H1 (cell line): ENCODE measurements around the genes ITPR2 and TM7SF3.

DNA sequence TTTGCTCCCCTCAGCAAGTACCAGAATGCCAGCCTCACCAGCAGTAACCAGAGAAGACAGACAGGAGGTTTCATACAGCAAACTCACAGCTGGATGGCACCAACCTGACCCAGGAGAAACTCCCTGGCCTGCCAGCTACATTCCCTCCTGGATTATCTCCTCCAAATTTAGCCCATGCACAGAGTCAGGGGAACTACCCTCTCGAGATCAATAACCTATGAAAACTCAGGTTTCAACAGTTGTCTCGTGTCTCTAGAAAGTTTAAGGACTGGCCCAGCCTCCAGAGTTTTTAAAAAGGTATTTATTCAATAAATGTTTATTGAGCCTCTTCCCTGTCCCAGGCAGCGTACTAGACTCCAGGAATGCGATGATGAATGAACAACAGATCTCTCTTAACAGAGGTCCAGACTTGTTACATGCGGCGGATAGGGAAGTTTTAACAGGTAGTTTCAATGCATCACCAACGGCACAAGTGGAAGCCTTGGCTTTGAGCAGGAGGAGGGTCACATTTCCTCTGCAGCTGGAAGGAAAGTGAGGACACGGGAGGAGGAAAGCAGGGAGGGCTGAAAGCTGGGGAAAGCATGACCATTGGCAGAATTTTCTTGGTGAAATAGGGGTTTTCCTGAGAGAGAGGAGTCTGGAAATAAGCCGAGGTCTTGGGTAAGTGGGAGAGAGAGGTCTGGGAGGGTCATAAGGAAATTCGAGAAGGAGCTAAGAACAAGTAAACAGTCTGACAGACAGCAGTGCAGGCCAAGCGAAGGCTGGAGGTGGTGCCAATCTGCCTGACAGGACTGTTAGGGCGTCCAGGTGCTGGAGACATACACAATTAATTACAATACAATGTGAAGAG, 15.6 kb downstream of the BHLHE41 start:
- RRBS = no CpG with 5 or more reads among the region's 12 CpGs
CAGE:
- cytosol, long polyA plus RNA = no peak
- long polyA plus RNA = no peak
- nucleus, long polyA plus RNA = no peak

- RRBS = no CpG with 5 or more reads among the region's 3 CpGs
CAGE:
- cytosol, long polyA plus RNA = no peak
- long polyA plus RNA = no peak
- nucleus, long polyA plus RNA = no peak
These were observed 4.3 kb downstream of the BHLHE41 start for GRCh38 chr12:26120514-26120981.

GRCh38 chr12:26176800-26177027, 18.7 kb upstream of the SSPN start:
- RRBS = no CpG with 5 or more reads among the region's 2 CpGs
CAGE:
- cytosol, long polyA plus RNA = no peak
- long polyA plus RNA = no peak
- nucleus, long polyA plus RNA = no peak

DNA sequence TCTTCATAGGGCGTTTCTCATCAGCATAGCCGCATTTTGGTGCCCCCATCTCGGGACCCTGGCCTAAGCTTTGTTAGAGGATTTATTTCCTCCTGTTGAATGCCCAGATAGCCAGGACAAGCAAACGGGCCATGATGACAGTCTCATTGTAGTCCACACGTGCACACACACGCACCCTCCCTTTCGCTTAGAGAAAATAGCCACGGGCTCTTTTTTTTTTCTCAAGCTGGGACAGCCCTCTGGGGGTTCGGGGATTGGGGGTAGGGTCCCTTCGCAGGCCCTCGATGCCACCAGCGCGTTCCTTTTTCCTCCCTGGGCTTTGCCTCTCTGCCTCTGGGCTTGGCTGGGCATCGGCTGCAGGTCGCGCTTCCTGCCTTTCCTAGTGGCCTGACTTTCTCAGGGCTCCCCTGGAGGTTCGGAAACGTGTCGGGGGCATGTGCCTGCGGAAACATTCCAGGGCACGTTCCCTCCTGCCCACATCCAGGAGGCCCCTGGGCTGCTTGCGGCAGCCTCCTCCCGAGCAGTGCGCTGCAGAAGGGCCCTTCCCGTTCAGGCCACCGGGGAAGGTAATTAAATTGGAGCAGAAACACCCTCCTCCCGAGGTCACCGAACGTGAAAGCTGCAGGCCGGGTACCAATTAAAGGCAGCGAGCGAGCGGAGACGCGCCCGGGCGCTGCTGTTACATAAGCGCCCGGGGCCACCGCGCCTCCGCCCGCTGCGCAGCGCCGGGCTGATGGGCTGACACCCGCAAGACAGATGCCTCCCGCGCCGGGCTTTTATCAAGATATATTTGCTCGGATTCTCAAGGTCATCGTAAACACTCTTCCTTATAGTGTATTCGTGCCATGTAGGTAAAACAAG, 31.1 kb downstream of the SSPN start:
- RRBS = 3% methylated on average over 14 of the region's 53 CpGs
CAGE:
- cytosol, long polyA plus RNA = no peak
- long polyA plus RNA = no peak
- nucleus, long polyA plus RNA = no peak

DNA sequence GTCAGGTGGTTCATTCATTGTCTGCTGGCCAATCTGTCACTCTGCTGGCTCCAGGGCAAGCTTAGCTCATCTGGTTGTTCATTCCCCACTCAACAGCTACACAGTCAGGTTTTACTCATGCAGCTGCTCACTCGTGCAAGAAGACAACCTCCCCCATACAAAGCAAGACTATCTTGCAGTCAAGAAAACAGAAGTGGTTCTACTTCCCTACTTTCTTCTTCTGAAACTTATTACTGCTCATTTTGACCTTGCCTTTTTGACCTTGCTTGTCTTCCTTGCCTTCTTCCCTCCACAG, 277.9 kb downstream of the SSPN start:
- RRBS = no CpG with 5 or more reads among the region's 1 CpG
CAGE:
- cytosol, long polyA plus RNA = no peak
- long polyA plus RNA = no peak
- nucleus, long polyA plus RNA = no peak

DNA sequence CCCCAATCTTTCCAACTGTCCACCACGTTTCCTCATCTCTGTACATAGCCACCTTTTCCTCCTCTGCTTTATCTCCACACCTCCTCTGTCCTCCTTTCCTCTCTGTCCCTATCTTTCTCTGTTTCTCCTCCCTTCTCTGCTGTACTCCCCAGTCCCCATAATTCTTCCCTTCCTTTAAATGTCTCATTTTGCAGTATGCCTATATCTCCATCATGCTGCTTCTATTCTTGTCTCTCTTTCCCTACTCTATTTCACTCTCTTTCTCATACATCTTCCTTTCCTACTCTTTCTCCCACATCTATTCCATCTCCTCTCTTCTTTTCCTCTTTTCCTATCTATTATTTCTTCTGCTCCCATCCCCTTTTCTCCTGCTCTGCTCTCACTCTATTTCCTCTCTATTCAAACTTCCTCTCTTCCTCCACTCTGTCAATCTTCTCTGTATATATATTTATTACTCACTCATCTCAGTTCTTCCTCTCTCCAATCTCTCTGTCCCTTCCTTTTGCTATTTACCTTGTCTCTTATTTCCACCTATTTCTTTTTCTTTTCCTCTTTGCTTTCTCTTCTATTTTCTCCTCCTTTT, 232.5 kb downstream of the ITPR2 start:
- RRBS = no CpG with 5 or more reads among the region's 1 CpG
CAGE:
- cytosol, long polyA plus RNA = no peak
- long polyA plus RNA = no peak
- nucleus, long polyA plus RNA = no peak

- RRBS = no CpG with 5 or more reads among the region's 11 CpGs
CAGE:
- cytosol, long polyA plus RNA = no peak
- long polyA plus RNA = no peak
- nucleus, long polyA plus RNA = no peak
These were observed 105.0 kb downstream of the ITPR2 start for GRCh38 chr12:26727831-26728585.

- RRBS = under 1% methylated on average over 17 of the region's 88 CpGs
CAGE:
- cytosol, long polyA plus RNA = no peak
- long polyA plus RNA = no peak
- nucleus, long polyA plus RNA = start-site peak on the minus strand at chr12:26833064-26833075, 22 reads; start-site peak on the minus strand at chr12:26833142-26833150, 26 reads
These were observed at the start of gene ITPR2 for GRCh38 chr12:26832330-26833273. Gene ITPR2, minus strand, starts transcription at chr12:26833194.

- RRBS = no CpG with 5 or more reads among the region's 2 CpGs
CAGE:
- cytosol, long polyA plus RNA = no peak
- long polyA plus RNA = no peak
- nucleus, long polyA plus RNA = no peak
These were observed 712 bp downstream of the TM7SF3 start for GRCh38 chr12:27013496-27013848.

DNA sequence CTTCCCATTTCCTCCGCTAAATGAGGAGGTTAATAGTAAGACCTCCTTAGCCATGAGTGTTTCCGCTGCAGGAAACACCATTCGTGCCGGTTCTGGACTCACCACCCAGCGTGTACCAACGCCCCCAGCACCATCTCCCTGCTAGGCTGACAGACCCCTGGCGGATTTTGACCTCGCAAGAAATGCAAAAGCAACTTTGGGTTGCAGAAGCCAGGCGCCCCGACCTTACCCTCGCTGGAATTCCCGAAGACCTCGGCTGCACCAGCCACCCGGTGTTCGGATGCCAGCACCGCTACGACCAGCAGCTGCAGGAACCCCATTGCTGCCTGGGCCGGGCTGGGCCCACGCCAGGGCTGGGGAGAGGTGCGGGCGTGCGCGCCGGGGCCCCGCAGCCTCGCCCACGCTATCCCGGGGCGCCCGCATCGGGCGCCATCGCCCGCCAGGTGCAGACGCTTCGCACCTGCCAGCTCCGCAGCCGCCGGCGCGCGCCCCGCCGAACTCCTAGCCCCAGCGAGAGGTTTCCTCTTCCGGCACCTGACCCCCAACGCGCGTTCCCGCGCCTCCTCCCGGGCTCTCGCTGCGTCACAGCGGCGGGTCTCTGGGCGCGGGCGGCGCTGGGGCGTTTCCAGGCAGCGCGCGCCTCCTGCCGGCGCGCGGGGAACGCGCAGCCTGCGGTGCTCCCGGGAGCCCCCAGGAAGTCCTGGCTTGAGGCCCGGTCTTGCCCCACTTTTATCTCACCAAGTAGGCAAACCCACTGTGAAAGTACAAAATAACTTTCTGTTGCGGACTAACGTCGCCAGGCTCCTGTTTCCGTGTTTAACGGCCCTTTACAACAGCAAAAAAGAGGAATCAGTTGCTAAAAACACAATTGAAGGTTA, at the start of gene TM7SF3:
Gene TM7SF3, minus strand, starts transcription at position 536 of the 878 bp plus-strand sequence.
- RRBS = under 1% methylated on average over 45 of the region's 78 CpGs
CAGE:
- cytosol, long polyA plus RNA = start-site peak on the minus strand centred at position 487 of the sequence, 85 bp wide, 755 reads
- long polyA plus RNA = start-site peak on the minus strand centred at position 490 of the sequence, 86 bp wide, 515 and 378 reads in 2 replicates
- nucleus, long polyA plus RNA = start-site peak on the minus strand centred at position 492 of the sequence, 48 bp wide, 364 reads

DNA sequence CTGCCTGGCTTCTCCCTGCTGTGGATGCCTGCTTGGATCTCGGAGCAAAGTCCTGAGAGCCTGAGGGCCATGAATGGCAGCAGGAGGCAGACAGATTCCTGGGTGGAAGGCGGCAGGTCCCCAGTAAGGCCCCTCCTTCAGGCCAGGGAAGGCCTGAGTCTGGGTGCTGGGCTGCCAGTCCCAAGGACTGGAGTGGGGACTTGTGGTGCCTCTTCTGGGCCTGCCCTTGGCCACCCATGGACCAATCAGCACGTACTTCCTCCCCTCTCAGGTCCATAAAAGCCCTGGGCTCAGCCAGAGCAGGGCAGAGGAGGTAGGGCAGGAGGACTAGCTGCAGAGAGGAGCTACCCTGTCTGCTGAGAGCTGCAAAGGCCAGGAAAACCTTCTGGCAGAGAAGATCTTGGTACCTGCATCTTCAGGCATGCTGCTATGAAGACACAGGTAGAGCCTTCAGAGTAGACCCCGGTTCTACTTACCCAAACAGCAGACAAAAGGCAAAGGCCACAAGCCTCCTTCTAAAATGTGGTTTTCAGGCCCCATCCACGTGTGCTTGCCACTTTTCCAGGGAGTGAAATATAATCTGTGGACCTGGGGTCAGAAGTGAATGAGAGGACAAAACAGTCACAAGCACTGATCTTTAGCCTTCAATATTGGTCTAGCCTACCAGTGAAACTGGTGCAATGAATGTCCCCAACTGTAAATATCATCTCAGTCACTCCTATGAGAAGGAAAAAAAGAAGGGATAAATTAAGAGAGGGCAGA, 29.8 kb upstream of the STK38L start:
- RRBS = no CpG with 5 or more reads among the region's 5 CpGs
CAGE:
- cytosol, long polyA plus RNA = no peak
- long polyA plus RNA = no peak
- nucleus, long polyA plus RNA = no peak

DNA sequence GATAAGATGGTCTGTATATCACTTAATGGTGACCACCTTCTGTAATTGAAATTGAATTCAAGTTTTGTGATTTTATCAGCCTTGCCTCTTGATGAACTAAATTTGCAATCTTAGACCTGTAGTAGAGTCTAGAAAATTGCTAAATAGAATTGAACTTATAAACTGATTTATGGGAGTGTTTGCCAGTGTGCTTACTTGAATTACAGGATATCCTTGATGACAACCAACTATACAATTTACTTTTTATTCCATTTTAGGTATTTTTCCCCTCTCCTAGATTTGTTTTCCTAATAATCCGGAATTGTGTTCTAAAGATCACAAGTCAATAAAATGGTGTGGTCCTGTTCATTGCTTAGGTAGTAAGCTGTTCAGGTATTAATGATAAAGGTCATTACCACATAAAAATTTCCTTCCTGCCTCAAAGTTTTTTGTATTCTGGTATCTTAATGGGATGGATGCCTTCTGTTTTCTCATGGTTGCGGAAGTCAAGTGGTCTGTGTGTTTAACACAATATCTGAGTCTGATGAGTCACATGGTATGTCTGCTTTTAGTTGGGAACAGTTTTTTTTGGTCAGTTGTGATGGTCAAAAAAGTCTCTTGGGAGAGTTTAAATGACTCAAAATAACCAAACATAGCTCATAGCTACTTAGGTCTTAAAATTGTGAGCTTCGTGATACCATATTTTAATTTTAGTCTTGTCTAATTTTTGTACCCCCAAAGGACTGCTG, 40.5 kb downstream of the STK38L start:
- RRBS = no CpG with 5 or more reads among the region's 3 CpGs
CAGE:
- cytosol, long polyA plus RNA = no peak
- long polyA plus RNA = no peak
- nucleus, long polyA plus RNA = no peak

DNA sequence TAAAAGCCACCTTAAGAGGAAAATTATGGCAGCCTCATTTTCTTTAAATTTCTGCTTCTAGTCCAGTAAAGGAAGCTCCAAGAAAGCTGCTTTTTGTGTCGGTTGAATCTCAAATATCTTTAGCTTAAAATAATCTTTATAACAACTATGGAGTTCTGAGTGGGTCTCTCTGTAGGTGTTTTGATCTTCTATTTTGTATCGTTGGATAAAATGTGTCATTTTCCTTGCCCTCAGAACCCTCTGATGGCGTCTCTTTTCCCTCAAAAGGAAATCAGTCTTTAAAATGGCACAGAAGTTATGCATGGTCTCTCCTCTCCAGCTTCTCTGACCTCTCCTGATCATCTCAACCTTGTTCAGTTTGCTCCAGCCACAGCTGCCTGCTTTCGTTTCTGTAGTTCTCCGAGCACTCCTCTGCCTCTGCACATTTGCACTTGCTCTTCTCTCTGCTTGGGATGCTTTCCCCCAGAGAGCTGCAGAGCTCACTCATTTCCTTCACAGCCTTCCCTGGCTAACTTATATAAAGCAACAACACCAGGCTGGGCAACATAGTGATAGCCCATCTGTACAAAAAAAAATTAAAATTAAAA, 37.4 kb downstream of the PPFIBP1 start:
- RRBS = no CpG with 5 or more reads among the region's 5 CpGs
CAGE:
- cytosol, long polyA plus RNA = no peak
- long polyA plus RNA = no peak
- nucleus, long polyA plus RNA = no peak

GRCh38 chr12:27703589-27704287, 6.9 kb upstream of the MRPS35 start:
- RRBS = no CpG with 5 or more reads among the region's 5 CpGs
CAGE:
- cytosol, long polyA plus RNA = no peak
- long polyA plus RNA = no peak
- nucleus, long polyA plus RNA = no peak

DNA sequence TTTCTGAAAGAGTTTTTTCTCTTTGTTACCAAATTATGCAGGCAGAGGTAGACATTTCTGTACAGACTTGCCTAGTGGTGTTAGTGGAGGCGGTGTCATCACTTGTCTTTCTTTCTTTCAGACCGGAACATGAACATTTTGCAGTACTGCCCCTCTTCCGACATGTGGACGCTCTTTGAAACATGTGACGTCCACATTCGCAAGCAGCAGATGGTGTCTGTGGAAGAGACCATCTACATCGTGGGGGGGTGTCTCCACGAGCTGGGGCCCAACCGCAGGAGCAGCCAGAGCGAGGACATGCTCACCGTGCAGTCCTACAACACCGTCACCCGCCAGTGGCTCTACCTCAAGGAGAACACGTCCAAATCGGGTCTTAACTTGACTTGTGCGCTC, 17.6 kb upstream of the MANSC4 start:
- RRBS = no CpG with 5 or more reads among the region's 16 CpGs
CAGE:
- cytosol, long polyA plus RNA = no peak
- long polyA plus RNA = no peak
- nucleus, long polyA plus RNA = no peak

DNA sequence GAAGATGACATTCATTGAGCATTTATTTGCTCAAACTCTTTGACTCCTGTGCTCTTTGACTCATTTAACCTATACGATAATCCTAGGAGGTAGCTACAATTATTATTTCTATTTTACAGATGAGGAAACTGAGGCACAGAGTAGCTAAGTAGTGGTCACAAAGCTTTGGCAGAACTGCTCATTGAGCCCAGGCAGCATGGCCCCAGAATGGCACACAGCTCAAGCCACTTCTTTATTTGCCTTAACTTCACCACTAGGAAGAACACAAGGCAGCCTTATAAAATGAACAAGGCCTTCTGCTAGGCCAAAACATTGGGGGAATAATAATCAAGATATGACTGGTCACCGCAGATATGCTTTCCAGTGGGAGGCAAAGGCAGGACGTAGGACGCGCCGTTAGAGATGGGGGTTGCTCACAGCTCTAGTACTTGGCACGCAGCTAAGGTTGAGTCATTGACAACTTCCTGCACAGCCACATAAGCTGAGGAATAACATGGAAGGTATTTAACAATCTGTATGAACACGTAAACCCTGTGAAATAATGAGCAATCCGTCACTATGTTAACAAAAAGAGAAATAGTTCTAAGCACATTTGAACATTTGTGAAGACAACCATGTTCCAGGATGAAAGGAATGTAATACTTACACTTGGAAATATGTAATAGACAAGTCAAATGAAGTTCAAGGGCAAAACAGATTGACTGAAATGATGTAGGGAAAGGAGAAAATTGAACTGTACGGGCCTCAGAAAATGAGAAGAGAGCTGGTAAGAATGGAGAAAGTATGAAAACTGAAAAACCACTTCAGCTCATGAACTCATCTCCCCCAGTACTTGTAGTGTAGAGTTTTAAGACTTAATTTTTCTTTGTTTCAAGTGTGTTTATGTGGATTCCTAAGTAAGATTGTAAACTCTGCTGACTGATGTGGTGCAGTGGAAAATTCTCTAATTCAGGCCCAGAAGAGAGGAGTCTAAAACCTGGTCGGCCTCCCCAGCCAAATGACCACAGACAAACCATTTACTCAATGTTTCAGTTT, 59.5 kb upstream of the CCDC91 start:
- RRBS = no CpG with 5 or more reads among the region's 11 CpGs
CAGE:
- cytosol, long polyA plus RNA = no peak
- long polyA plus RNA = no peak
- nucleus, long polyA plus RNA = no peak

- RRBS = no CpG with 5 or more reads among the region's 1 CpG
CAGE:
- cytosol, long polyA plus RNA = no peak
- long polyA plus RNA = no peak
- nucleus, long polyA plus RNA = no peak
These were observed 4.4 kb upstream of the CCDC91 start for GRCh38 chr12:28185908-28186290.

GRCh38 chr12:28247655-28248592, 57.7 kb downstream of the CCDC91 start:
- RRBS = no CpG with 5 or more reads among the region's 10 CpGs
CAGE:
- cytosol, long polyA plus RNA = no peak
- long polyA plus RNA = start-site peak on the plus strand at chr12:28248188-28248242, 10 and 19 reads in 2 replicates
- nucleus, long polyA plus RNA = start-site peak on the plus strand at chr12:28248181-28248242, 46 reads; start-site peak on the plus strand at chr12:28248442-28248545, 9 reads

DNA sequence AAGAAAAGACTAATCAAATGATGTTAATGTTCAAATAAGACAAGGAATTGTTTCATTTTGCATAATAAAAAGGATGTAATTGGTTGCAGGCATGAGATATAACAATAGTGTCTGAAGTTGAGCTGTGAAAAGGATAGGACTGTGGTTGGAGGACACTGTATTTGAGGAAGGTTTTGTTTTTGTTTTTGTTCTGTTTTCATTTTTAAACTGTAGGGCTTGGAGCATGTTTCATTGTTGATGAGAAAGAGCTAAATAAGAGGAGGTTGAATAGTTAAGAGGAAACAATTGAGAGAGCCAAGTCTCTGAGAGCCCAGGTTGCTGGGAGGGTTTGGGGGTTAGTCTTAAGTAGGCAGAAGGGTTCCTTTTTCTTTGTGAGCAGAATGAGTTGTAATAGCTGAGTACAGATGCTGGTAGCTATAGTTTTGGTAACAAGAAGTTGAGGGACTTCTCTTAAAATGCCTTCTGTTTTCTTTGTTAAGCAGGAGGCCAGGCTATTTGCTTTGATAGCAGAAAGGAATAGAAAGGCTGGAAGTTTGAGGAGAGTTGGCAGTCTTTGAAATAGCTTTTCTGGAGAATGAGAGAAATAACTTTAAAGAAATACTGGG, 58.4 kb downstream of the CCDC91 start:
CAGE:
- cytosol, long polyA plus RNA = no peak
- long polyA plus RNA = no peak
- nucleus, long polyA plus RNA = start-site peak on the plus strand centred at position 126 of the sequence, 79 bp wide, 16 reads

- RRBS = no CpG with 5 or more reads among the region's 30 CpGs
CAGE:
- cytosol, long polyA plus RNA = no peak
- long polyA plus RNA = no peak
- nucleus, long polyA plus RNA = no peak
These were observed 388.9 kb upstream of the FAR2 start for GRCh38 chr12:28760136-28760694.